Ishikawa (cell line): ENCODE measurements around a stretch of chr18.

DNA sequence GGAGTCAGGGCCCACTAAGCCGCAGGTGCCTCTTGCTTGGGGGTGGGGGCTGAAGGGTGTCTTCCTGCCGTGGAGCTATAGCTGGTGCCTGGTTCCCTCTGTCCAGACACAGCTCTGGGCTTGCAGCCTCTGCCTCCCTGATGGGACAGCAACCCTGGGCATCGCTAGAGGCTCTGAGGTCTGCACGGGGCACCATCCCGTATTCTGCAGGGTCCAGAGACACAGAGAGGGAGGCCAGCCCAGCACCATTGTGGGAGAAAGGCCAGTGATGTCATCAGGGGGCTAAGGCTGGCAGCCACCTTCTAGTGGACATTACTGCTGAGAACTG lies 101.4 kb upstream of the CTDP1 start:
- RRBS, result no CpG with 5 or more reads among the region's 5 CpGs

DNA sequence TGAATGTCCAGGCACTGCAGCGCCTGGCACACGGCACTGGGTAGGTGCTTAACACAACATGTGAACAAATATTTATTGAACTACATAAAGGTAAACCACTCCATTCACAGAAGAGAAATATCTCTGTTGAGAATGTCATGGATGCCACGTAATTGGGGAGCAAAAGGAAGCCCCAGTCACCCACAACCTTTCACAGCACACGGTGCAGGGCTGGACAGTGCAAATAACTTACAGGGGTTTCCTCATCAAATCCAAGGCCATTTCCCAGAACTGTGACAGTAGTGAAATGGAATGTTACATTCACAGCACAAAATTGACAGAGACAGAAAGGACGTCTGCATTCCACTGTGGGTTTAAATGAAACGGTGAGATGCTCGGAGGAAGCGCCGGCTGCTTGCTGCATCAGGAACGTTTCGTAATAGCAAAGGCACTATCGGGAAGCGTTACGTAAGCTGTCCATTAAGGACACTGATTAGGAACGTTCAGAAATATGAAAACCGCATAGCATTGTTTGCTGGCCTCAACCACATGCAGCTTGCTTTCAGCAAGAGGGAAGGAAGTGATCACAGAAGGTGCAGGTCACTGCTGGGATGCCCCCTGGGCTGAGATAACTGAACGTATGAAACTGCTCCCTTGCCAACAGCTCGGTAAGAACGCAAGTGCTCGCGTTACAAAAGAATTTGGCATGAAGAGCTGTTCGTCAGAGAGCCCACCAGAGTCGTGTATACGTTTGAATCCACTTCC lies 6.2 kb upstream of the KCNG2 start:
- RRBS, result no CpG with 5 or more reads among the region's 24 CpGs

- RRBS, result no CpG with 5 or more reads among the region's 12 CpGs
Measured at GRCh38 chr18:79911772-79912327, 39.6 kb downstream of the SLC66A2 start.

GRCh38 chr18:79939834-79940377 lies 11.5 kb downstream of the SLC66A2 start:
- RRBS, result 85% methylated on average over 1 of the region's 16 CpGs

DNA sequence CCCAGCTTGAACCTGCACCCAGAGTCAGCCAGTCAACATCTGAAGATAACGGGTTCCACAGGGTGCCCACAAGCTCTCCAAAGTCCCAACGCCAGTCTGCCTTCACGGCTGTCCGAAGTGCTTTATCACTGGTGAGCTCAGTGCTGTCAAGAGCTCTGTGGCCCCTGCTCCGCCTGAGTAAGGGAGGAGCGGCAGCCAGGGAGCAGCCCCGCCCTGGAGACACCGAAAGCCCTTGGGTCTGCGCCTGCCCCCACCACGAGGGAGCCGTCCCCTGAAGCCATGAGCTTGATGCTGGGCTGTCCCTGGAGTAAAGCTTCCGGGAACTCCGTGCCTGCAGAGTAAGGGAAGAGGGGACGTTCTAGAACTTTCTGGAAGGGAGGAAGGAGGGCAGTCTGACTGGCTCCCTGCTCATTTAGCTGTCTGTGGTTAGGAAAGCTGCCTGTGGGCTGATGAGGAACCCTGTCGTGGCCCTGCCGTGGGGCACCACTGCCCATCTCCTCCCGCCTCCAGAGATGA lies 2.7 kb upstream of the HSBP1L1 start:
- RRBS, result no CpG with 5 or more reads among the region's 17 CpGs

DNA sequence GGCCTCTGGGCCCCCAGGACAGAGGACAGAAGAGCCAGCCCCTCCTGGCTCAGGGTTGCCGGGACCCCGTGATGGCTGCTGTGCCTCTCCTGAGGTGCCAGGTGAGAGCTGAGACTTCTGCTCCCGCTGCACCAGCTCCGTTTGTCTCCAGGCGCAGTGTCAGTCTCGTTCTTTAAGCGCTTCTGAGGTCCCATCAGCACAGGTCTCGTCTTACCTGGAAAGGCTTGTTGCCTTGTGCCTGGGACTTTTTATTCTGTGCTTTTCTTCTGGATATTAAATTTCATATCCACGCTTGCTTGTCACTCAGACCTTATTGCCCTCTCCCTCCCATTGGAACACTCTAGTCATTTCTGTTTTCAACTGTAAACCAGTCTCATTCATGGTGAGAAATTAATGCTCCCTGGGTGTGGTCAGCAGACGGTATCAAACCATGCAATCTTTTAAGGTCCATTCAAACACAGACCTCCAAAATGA lies 39.9 kb downstream of the ADNP2 start:
- RRBS, result no CpG with 5 or more reads among the region's 10 CpGs

GRCh38 chr18:80183186-80183788 lies 64.0 kb downstream of the PARD6G start:
- RRBS, result 87% methylated on average over 5 of the region's 11 CpGs

- RRBS, result no CpG with 5 or more reads among the region's 12 CpGs
Measured at GRCh38 chr18:80193749-80194452, 53.4 kb downstream of the PARD6G start.

GRCh38 chr18:80196578-80196861 lies 50.8 kb downstream of the PARD6G start:
- RRBS, result no CpG with 5 or more reads among the region's 7 CpGs